M059J (cell line): Measurements from ENCODE around the gene FAM43B.

GRCh38 chr1:20480827-20481821, 4.9 kb downstream of the CAMK2N1 start:
- RAMPAGE, long total RNA: no peak

- RAMPAGE, long total RNA: no peak
Observed at GRCh38 chr1:20486588-20487781, 975 bp upstream of the CAMK2N1 start.

- RAMPAGE, long total RNA: no peak
Observed at GRCh38 chr1:20496337-20497246, 10.6 kb upstream of the CAMK2N1 start.

- RAMPAGE, long total RNA: no peak
Observed at GRCh38 chr1:20551784-20552276, 543 bp upstream of the FAM43B start.

DNA sequence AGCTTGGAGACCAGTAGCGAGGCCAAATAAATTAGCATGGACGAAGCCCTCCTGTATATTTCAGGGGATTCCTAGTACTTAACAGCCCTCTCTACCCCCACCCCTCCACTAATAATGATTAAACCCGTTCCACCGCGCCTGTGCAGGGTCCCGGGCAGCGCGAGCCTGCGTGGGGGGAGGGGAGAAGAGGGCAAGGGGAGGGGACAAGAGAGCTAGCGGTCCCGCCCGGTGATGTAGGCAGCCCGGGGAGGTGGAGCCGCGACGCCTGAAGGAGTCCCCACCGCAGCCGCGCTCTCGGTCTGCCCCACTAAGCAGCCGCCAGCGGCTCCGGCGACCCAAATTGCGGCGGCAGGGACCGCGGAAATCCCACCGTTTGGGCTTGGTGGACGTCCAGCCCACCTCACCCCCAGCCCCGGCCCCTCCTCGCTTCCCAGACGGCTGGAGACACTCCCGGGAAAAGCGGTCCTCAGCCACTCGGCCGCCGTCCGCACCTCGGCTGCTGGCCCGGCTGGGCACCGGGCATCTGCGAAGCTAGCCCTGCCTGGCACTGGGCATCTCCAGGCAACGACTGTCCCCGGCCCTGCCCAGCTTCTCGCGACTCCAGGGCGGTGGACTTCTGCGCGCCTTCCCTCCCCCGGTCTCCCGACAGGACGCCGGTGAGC, at the start of gene FAM43B:
FAM43B (plus strand) TSS at position 297 of the 662 bp plus-strand sequence.
- RAMPAGE, long total RNA: no peak

DNA sequence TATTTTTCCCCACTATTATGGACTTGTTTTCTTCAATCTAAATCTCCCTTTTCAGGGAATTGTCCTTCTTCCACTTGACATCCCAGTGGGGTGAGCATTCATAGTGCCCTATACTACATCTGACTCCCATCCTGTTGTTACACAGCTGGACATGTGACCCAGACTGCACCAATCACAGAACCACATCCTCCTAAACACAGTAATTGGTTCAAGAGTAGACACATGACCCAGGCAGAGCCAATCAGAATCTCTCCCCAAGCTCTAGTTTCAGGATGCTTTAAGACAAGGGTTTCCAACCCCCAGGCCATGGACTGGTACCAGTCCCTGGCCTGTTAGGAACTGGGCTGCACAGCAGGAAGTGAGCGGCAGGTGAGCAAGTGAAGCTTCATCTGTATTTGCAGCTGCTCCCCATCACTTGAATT, 5.6 kb upstream of the DDOST start:
- RAMPAGE, long total RNA: no peak

DNA sequence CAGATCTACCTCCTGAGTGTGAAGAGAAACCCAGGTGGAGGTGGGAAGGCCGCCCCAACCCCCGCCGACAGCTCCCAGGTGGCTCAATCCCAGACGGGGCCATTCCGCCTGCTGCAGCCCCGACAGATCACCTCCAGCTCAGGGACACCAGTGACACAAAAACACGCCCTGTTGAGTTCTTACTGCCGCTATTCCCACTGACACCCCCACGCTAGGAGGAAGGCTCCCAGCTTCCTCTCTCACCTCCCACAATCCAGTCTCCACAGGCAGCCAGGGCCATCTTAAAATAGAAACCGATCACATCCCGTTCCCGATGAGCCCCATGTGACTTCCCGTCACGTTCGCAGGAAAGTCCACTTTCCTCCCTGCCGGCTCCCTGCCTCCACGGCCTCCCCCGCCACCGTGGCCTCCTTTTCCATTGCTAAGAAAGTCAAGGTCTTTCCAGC, 23.9 kb upstream of the DDOST start:
- RAMPAGE, long total RNA: no peak

- RAMPAGE, long total RNA: no peak
Observed at GRCh38 chr1:20865092-20865414, 77.9 kb upstream of the HP1BP3 start.

GRCh38 chr1:20870354-20871117, 83.4 kb upstream of the HP1BP3 start:
- RAMPAGE, long total RNA: no peak

- RAMPAGE, long total RNA: no peak
Observed at GRCh38 chr1:20895336-20895733, 108.2 kb upstream of the HP1BP3 start.

DNA sequence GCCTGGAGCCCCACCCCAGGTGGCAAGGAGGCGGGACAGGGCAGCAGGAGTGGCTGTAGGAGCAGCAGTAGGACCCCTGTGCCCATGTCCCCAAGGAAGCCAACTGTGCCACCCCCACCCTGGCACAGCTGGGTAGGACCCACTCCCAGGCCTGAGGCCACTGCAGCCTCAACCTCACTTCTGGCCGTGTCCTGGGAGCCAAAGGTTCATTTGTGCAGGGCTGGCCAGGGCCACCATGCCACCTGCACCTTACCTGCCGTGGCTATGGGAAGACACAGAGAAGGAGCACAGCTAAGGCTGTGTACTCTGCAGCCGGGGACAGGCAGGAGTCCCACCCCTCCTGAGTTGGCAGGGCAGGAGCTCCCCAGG, 141.7 kb downstream of the EIF4G3 start:
- RAMPAGE, long total RNA: no peak

- RAMPAGE, long total RNA: no peak
Observed at GRCh38 chr1:21298694-21299456, 8.6 kb upstream of the ECE1 start.

- RAMPAGE, long total RNA: no peak
Observed at GRCh38 chr1:21344150-21345028, 54.1 kb upstream of the ECE1 start.

- RAMPAGE, long total RNA: no peak
Observed at GRCh38 chr1:21345029-21345415, 54.8 kb upstream of the ECE1 start.

- RAMPAGE, long total RNA: no peak
Observed at GRCh38 chr1:21607411-21608764, 61.3 kb downstream of the RAP1GAP start.

DNA sequence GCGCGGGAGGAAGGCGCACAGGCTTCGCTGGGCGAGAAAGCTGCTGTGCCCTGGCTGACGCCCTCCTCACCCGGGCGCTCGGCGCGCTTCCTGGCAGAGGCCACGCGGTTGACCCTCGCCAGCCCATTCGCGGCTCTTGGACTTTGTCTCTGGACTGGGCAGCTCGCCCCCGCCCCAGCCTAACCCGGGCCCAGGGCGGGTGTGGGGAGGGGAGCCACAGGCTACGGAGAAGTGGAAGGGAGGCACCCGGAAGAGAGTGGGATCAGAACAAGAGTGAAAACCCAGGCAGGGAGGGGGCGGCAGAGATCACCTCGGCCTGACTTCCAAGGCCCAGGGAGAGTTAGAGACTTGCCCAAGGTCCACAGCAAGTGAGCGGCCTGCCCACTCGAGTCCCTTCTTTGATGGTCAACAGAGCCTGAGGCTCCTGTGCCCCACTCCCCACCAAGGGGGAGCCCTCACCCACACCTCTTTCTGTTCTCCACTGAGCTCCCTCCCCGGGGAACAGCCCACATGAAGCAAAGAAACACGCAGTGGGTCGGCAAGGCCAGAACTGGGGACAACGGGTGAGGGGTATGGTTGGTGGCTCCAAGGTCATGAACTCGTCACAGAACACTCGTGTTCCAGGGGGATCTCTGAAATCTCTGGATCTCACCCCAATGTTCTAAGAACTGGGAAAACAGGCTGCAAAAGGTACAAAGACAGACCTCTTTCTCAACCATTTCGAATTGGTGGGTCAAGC, 731 bp upstream of the RAP1GAP start:
- RAMPAGE, long total RNA: no peak

DNA sequence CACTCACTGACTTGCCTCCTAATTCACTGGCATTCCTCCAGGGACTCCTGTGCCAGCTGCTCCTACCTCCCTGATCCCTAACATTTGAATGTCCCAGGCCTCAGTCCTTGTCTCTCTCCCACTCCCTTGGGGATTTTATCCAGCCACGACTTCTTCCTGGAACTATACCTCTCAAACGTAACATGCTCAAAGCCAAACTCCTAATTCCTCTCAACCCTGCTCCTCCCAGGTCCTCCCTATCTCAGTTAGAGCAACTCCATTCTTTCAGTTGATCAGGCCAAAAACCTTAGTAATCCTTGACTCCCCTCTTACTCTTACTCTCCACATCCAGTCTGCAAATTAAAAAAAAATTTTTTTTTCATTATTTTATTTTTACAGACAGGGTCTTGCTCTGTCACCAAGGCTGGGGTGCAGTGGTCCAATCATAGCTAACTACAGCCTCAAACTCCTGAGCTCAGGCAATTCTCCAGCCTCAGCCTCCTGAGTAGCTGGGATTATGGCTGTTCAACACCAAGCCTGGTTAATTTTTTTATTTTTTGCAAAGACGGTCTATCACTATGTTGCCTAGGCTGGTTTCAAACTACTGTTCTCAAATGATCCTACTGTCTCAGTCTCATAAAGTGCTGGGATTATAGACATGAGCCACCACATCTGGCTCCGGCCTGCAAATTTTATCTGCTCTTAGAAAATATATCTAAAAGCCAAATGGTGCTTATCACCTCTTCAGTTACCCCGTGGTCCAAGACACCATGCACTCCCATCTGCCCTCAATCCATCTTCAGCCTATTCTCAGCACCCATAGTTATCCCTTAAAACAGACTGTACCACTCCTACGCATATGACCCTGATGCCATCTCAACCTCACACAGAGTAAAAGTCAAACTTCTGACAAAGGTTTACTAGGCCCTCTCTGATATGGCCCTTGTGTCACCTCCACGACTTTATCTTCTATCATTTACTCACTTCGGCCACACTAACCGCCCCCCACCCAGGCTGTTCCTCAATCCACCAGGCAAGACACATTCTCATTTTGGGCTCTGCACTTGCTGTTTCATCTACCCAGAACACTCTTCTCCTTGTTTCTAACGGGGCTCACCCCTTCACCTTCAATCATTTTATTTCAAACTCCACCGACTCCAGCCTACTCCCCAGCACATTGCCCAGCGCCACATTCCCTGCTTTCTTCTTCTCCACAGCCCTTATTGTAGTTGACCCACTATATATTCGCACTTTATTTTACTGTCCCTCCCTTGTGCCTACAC, 33.3 kb downstream of the USP48 start:
- RAMPAGE, long total RNA: no peak

GRCh38 chr1:21869569-21870203, 57.6 kb downstream of the LDLRAD2 start:
- RAMPAGE, long total RNA: no peak

GRCh38 chr1:21904496-21905420, 32.4 kb downstream of the HSPG2 start:
- RAMPAGE, long total RNA: no peak

DNA sequence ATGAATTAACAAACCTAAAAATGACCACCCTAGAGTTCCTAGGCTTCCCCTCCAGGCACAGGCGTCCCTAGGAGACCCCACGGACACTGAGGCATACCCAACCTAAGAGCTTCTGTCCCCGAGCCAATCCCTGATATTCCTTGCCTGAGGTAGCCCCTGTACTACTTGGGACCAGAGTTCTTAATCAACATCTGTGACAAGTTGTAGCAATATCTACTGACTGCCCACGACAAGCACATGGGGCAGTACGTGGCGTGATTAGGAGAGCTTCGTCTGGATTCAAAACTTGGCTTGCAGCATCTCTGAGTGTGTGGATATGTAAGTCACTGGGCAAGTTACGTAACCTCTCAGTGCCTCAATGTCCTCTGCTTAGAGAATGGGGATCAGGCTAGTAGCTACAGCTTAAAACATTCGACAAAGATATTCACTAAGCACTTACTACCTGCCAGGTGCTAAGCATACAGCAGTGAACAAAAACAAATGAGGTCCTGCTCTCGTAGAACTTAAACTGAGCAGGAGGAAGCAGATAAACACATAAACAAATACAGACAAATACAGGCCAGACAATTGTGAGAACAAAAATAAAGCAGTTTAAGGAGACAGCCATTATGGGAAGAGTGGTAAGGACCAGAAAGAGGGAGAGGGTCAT, 5.0 kb downstream of the HSPG2 start:
- RAMPAGE, long total RNA: no peak